Mesenteric fat pad (tissue), 1 donor: ENCODE measurements around the gene PDZD2.

DNA sequence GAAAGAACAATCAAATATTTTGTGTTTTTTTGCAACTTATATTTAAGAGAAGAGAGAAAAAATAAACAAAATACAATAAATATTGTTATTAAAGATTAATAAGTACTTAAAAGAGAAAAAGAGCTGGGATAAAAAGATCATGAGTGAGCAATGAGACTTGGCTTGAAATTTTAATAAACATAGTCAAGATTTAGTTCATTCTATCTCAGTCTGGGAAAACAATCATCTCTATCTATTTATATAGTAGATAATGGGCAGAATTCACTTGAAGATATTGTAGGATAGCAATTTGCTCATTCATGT, 669.3 kb downstream of the CDH9 start:
- PRO-cap: no peak

DNA sequence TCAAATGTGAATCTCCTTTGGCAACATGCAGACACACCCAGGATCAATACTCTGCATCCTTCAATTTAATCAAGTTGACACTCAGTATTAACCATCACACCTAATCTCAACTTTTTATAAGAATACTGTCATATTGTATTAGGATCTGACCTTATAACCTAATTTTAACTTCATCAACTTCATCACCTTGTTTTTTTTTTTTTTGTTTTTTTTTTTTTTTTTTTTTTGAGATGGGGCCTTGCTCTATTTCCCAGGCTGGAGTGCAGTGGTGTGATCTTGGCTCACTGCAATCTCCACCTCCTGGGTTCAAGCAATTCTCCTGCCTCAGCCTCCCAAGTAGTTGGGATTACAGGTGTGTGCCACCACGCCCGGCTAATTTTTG, 1024.4 kb upstream of the CDH9 start:
- PRO-cap: no peak

DNA sequence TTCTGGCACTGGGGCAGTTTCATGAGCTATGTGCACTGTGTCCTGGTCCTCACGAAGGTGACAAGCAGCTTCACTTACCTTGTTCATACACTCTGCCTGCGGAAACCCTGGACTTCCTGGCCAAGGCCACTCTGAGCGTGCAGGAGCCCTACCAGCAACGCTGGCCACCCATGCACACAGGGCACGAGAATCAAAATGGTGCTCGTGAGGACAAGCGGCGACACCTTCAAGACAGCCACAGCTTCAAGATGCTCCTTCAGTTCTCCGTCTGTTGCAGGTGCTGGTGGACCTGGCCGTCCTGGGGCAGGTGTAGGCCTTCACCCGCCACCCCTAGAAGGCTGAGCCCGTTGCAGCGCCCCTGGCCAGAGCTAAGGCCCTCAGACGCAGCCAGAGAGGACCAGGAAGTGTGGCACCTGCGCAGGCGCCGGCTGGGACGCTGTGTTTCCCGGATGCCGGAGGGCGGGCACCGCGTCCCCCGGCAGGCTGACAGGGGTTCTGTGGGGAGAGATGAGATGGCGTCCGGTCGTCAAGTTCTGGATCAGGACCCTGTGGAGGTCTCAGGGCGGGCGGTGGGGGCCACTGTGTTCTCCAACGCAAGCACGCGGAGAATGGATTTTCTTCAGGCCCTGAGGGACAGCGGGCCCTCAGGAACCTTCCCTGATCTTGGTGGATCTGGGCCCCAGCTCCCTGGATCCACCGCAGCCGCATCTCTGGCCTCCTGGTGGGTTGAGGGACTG, 1770.7 kb upstream of the CDH9 start:
- PRO-cap: no peak

DNA sequence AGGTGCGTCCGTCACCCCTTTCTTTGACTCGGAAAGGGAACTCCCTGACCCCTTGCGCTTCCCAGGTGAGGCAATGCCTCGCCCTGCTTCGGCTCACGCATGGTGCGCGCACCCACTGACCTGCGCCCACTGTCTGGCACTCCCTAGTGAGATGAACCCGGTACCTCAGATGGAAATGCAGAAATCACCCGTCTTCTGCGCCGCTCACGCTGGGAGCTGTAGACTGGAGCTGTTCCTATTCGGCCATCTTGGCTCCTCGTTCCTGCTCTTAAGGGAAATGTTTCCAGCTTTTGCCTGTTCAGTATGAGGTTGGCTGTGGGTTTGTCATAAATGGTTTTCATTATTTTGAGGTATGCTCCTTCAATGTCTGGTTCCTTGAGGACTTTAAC, 369.8 kb upstream of the CDH6 start:
- PRO-cap: no peak

DNA sequence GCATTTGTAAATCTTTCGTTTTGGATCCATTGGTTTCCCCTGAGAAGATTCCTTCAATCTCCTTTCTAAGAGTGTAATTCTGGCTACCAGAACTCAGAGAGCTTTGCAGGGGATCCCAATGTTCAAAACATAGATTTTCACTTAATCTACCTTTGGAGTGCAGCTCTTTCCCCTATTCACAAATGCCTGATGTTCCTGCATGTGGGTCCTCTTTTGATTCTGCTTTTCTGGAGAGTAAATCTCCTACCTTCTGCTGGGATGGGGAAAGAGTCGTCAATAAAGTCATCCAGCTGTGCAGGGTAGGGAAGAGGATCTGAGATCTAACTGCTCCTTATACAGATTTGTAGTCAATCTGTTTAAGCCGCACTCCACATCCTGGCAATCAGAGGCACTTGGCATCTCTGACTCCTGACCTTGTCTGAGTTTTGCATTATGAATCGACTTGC, 142.5 kb downstream of the CDH6 start:
- PRO-cap: no peak

DNA sequence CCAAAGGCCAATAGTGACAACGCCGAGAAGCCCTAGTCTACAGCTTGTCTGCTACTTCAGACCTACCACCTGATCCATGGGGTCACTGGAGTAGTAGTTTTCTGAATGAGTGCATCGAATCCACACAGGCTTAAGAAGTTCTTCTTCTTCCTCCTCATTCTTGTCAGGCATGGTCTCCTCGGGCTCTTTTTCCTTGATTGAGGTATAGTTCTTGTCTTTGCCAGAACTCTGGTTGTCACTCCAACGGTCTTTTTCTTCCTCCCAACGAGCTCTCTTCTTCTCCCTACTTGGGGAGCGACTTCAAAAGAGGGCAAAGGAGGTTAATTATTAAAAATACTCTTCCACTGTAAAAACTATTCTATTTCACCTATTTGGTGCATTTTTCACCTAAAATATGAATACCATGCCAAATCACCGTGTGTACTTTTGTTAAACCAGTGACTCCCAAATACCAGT, 16.9 kb downstream of the DROSHA start:
- PRO-cap: no peak

GRCh38 chr5:31638765-31640041, at the start of gene PDZD2:
Gene PDZD2, plus strand, starts transcription at chr5:31639131.
- PRO-cap: no peak

GRCh38 chr5:32143493-32143914, 30.6 kb downstream of the GOLPH3 start:
- PRO-cap: no peak

GRCh38 chr5:32168512-32169237, 5.4 kb downstream of the GOLPH3 start:
- PRO-cap: no peak

- PRO-cap: no peak
Measured at GRCh38 chr5:32173780-32174024, 417 bp downstream of the GOLPH3 start.

DNA sequence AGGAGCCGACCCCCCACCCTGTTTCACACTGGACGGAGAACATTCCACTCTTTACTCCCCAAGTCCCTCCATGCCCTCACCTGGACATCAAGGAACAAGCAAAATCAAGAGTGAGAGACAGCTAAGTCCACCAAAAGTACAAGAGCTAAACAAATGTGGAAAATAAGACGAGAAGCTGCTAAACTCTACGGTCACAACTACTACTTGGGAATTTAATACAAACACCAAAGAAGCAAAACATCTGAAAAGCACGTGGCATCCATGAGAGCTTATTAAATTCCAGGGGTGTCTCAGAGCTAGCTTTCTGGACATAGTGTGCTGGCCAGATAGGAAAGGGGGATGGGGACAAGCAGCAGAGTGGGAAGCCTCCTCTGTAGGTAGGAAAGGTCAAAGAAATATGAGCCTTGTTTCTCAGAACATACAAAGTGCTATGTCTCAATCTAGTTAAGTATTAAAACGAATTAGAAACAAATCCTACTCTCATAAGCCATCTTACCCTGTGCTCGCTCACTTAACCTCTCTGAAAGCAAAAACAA, 51.3 kb upstream of the GOLPH3 start:
- PRO-cap: no peak

GRCh38 chr5:32310990-32311805, 1.5 kb downstream of the MTMR12 start:
- PRO-cap: no peak

- PRO-cap: no peak
Measured at GRCh38 chr5:32395055-32395560, 49.4 kb downstream of the ZFR start.

DNA sequence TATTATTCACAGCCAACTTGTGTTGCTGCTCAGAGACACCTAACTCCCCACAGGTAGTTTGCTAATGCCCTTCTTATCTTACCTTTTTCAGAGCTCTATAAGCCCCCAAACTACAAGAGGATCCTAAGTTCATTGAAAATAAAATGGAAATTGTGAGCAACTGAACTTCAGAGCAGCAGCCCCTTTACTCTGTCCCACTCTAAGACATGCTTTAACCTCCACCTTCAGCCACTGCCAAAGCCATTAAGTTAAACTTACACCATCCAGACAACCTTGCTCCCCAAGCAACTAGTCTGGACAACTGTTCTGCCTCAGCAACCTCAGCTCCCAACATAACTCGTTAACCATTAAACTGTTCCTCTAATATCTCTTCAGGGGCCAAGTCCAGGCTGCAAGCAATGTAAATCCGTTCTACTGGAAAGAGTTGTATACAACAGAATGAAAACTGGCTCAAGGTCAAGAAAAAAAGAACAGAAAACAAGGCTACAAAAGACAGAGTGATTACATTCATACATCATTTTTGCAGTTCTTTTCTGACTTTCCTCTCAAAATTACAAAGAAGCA, 131.8 kb upstream of the TARS1 start:
- PRO-cap: no peak

DNA sequence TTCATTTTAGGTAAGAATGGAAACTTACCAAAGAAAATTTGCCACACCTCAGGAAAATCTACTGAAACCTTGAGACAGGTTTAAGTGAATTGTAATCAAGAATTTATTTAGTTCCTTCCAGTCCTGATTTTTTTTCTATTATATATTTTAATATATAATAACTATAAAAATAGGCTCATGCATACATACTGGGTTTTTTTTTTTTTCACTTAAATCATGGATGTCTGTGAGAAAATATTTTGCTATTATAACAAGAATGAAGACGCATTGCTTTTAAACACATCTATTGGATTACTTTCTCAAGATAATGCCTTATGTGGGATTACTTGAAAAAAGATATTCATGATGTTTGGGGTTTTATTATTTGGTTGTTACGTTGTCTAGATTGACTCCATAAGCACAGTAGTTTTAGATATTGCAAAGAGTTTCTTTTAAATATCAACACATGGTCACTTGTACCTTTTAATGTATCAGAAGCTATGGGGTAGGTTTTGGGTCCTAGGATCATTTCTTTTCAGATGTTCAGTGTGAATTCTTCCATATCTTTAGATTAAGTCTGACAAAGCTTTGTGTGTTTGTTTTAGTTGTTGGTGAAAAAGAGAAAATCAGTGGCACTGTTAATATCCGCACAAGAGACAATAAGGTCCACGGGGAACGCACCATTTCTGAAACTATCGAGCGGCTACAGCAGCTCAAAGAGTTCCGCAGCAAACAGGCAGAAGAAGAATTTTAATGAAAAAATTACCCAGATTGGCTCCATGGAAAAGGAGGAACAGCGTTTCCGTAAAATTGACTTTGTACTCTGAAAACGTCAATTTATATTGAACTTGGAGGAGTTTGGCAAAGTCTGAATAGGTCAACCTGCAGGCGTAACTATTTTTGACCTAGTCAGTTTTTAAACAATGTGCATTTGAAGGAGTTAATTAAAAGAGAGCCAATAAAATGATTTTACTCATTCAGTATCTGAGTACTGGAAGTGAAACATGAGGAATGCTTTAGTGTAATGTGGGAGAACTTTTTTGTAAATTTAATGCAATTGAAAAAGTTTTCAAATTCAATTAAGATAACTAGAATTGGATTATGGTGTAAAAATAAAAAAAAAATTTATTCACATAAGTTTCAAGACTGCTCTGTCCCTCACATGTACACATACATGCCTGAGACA, 26.6 kb downstream of the TARS1 start:
- PRO-cap: no peak

- PRO-cap: no peak
Measured at GRCh38 chr5:34020685-34021222, 12.9 kb upstream of the AMACR start.

GRCh38 chr5:34490232-34490982, 165.7 kb upstream of the RAI14 start:
- PRO-cap: no peak

GRCh38 chr5:35816832-35817149, 39.9 kb upstream of the IL7R start:
- PRO-cap: no peak

GRCh38 chr5:36070978-36071523, 4.4 kb upstream of the UGT3A2 start:
- PRO-cap: no peak

DNA sequence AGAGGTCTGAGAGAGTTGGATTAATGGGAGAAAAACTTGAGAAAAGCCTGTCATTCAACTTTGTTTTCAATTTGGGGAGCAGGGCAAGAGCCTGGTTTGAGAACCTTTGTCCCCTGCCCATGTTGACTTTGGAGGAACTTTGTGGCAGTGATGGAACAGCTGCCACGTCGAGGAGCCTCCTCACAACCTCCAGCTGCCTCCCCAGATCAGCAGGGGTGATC, 8.7 kb downstream of the SKP2 start:
- PRO-cap: no peak